Measurements from ENCODE around the gene PRMT5.

DNA sequence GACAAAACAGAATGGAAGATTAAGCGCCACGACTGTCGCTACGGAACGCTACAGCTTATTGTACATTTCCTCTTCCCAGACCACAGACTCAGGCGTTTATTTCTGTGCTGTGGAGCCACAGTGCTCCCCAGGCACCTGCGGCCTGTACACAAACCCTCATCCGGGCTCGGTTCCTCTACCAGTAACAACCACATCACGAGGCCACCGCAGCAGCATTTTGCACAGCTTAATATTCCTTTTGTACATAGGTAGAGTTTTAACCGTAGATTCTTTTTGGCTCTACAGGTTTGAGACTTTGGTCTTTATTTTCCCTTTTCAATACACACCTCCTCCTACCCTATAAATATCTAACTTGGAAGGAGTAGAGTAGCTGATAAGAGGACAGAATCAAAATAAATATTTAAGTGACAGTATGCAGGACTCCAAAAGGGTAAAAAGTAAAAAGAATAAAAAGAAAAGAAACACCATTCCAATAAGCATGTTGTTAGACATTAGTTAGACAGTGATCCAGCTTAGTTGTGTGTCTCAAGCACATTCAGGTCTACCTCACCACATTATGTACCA is 397.6 kb upstream of the OR4E1 start:
- RRBS: no CpG with 5 or more reads among the region's 12 CpGs

DNA sequence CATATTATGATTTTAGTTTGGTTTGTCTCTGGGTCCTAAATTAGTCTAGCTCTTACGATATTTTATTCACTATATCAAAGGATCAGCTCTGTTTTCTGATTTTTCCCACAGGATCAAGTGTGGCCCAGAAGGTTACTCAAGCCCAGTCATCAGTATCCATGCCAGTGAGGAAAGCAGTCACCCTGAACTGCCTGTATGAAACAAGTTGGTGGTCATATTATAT is 422.5 kb upstream of the OR4E1 start:
- RRBS: no CpG with 5 or more reads among the region's 1 CpG

DNA sequence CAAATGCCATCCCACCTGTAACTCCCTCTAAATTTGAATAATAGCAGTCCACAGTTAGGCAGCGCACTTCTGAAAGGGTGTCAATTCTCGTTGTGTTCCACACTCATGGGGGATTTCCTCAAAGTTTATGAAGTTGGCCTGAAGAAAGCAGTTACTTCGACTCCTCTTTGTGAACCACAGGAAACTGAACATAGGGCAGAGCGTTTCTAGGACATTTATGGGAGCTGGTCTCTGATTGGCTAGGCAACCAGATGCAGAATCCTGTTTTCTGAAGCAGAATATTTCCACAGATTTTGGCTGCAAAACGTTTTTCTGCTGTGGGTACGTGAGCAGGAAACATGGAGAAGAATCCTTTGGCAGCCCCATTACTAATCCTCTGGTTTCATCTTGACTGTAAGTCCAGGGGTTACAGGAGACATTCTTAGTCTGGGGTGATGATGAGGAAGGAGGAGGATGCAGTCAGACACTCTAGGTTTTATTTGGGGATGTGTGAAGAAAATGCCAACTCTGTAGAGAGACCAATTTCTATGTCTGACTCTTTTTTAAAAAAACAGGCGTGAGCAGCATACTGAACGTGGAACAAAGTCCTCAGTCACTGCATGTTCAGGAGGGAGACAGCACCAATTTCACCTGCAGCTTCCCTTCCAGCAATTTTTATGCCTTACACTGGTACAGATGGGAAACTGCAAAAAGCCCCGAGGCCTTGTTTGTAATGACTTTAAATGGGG is 431.6 kb upstream of the OR4E1 start:
- RRBS: no CpG with 5 or more reads among the region's 9 CpGs

DNA sequence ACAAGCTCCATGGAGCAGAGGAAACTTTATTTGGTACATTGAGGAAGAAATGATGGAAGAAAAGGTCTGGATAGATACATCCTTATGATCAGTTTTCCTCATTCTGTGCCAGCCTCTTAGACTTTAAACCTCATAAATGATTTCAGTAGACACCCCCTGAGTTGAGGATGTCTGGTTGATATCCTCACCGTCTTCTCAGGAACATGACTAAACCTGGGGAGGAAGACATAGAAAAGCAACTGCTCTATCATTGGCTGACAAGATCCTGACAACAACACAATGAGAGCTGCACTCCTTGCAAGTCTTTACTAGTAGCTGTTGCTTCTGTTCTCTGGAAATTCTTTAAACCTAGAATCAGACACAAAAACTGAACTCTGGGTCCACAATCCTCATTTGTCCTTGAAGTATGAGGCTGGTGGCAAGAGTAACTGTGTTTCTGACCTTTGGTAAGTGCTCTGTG is 449.5 kb upstream of the OR4E1 start:
- RRBS: no CpG with 5 or more reads among the region's 1 CpG

GRCh38 chr14:22433034-22433566 is 155.9 kb downstream of the DAD1 start:
- RRBS: 0% methylated on average over 1 of the region's 5 CpGs

- RRBS: no CpG with 5 or more reads among the region's 11 CpGs
These were observed 139.5 kb downstream of the DAD1 start for GRCh38 chr14:22449364-22450132.

DNA sequence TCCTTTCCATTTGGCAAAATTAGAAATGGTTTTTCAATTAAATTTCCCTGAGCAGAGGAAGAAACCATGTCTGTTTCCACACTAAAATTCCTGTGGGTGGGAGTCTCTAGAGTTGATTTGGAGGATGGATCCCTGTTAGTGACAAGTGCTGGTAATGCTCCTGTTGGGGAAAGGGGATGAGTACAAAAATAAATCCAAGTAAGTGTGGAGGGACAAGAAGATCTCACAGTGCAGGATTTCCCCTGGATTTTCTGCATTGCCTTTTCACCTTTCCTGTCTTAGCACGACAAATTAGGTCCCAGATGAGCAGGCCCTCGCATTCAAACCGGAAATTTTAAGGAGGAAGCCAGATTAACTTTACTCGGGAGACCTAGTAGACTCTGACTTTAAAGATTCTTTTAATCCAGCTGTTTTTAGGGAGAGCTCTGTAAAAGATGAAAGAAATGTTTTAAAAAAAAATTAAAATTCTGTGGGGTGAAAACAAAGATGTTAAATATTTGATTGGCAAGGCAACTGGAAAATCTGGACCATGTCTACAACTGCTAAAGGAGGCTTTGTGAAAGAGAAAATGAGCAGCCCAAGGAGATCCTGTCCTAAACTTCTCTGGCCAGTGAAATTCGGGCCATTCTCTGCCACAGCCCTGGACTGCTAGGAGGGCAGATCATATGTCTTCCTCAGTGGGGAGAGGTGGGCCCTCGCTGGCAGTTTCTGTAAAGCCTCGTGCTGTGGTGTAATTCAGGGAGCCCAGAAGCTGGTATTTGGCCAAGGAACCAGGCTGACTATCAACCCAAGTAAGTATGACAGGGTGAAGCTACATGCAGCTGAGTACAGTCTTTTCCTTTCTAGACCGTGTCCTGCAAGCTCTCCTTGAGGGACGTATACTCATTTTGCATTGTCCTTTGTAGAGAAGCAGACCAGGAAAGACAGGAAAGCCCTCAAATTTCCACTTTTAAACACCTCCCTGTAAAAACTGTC is 107.2 kb downstream of the DAD1 start:
- RRBS: no CpG with 5 or more reads among the region's 9 CpGs

DNA sequence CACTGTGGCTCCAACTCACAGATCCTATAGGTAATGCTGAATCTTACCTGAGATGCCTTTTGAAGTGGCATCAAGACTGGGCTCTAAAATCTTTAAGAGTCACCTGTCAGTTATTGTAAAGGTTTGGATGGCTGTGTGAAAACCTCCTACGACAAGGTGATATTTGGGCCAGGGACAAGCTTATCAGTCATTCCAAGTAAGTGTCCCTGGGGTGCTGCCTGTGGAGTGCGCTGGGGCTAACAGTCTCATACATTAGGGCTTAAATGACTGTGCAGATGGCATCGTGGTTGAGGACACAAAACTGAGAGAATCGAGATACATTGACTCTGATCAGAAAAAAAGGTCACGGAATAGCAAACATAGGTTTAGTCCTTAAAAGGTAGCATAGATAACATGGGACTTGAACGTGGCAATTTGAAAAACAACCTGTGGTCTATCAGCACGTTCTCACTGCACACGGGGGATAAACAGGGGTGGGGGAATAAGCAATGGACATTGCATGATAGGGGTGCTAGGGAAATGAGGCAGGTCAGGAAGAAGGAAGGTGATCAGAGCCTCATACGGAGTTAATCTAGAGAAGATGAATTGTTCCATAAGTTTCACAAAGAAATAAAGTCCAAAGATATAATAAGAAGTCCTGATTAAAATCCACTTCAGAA is 100.4 kb downstream of the DAD1 start:
- RRBS: no CpG with 5 or more reads among the region's 9 CpGs

DNA sequence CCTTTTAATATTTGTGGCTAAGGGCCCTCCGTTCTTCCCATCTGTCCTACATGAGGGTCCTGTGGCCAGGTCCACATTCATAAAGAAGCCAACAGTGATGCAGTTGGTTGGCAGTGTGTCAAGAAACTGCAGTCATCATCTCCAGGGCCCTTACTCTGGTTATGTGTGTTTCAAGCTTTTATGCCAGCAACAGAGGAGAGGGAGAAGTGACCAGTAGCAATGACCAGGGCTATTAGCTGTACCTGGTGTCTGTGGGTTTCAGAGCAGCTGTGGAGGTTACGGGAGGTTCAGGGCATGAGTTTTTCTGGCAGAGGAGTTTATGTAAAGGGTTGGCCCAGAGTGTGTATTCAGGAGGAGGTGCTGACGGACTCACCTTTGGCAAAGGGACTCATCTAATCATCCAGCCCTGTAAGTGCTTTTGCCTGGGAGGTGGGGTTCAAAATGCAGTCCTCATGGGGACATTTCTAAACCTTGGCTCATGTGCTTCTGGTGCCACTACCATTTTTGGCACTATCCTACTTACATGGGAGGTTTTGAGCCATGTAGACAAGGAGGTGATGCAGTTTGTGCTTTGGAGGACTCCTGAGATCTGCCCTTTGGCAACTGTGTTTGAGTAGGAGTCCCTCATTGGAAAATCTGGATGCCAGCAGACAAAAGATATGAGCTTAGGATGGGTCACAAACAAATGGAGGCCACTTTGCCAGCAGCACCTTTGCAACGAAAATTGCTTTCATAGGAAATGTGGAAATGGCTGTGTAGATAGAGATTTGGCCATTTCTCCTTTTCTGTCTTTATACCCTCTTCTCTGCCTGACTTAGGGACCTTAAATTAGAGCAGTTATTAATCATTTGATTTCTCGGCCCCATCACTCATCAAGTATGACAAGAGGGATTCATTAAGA is 95.2 kb downstream of the DAD1 start:
- RRBS: no CpG with 5 or more reads among the region's 5 CpGs

DNA sequence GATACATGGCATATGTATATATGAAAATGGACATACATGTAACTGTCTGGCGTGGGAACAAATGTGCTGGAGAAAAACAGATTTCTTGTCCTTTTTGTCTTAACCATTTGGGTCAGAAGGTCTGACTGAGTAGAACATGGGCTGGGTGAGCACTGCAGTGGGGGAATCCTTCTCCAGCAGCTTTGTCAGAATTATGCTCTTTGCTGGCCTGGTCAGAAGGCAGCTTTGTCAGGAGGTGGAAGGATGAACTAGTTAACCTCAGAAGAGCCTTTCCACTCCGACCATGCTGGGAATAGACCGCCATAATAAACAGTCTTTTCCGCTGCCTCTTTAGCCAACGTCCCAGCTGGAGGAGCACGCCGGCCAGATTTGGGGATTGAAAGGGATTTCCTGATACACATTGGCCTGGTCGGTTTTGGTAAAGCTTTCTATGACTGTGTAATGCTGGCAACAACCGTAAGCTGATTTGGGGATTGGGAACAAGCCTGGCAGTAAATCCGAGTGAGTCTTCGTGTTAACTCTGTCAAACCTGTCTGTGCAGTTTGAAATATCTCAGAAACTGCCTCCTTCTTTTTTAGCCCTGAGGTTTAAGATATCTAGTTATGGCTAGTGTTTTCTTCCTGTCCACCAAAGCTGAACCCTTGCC is 87.1 kb downstream of the DAD1 start:
- RRBS: no CpG with 5 or more reads among the region's 11 CpGs

DNA sequence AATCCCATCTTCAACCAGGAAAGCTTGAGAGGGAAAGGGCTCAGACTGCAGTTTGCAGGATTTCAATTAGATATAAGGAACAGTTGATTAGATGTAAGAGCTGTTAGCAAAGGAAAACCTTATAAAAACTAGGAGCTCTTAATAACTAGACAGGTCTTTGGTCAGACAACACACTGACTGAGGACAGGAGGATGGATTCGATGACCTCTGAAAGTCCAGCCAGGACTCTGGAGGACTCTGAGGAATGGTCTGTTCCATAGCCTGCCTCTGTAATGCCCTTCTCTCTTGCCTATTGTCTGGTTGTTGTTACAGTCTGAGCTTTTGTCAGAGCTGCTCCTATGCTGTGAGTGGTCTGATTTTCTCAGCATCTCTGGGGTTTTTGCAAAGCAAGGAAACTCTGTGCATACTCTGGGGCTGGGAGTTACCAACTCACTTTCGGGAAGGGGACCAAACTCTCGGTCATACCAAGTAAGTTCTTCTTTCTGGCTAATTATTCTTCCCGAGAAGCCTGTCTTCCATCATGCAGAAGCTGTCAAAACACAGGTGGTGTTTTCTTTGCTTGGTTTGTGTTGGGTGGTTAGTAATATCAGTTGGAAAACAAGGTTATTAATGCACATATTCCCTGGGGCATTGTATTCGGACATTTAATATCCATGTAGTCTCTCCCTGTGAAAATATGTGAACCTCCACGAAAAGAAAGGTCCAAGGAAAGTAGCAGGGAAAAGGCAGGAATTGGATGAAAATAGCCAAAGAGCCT is 73.6 kb downstream of the DAD1 start:
- RRBS: no CpG with 5 or more reads among the region's 6 CpGs

DNA sequence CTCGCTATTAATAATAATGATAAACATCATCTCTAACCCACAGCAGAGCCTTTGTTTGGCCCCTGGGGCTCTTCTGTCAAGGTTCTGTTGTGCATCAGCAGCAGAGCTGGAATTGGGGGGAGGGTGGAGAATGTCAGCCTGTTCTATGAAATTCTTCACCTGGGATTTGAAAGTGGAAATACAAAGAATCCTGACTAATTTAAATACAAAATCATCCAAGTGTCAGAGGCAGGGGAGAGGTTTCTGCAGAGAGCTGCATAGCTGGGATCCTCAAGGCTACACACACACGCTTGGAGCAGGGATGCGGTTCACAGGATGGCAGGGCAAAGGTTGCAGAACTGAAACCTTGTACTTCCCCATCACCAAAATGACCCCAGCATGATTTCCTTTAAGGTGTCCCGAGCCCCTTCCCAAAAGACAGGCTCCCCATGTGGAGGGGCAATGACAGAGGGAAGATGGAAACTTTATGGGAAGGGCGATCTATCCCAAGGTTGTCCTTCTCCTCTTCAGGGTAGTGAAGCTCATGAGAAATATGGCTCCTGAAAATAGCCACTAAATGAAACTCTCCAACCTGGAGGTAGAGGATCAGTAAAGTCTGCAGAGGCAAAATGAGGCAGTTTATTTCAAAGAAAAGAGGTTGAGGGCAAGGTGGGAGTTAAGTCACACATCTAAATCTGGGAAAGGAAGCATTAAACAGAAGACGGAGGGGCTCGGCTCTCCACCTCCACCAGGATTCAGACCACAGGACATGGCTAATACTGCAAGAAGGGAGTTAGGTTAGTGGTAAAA is 71.6 kb downstream of the DAD1 start:
- RRBS: no CpG with 5 or more reads among the region's 7 CpGs

DNA sequence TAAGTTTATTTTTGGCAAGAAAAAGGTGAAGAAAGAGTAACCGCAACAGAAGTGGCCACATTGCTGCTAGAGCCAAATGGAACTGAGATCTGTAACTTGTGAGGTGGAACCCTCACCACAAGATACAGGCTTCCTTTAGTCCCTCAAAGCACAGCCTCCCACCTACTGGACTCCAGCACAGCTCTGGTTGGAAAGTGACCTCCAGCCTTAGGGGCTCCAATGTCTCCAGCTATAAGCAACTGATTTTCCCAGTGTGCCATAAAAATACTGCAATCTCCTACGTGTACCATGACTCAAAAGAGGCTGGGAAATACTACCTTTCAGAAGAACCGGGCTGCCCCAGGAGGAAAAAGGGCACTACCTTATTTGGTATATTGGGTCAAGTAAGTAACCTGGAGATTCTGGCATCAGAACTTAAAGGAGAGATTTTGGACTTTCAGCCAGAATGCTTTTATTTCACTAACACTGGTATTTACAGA is 23.3 kb downstream of the DAD1 start:
- RRBS: no CpG with 5 or more reads among the region's 3 CpGs

DNA sequence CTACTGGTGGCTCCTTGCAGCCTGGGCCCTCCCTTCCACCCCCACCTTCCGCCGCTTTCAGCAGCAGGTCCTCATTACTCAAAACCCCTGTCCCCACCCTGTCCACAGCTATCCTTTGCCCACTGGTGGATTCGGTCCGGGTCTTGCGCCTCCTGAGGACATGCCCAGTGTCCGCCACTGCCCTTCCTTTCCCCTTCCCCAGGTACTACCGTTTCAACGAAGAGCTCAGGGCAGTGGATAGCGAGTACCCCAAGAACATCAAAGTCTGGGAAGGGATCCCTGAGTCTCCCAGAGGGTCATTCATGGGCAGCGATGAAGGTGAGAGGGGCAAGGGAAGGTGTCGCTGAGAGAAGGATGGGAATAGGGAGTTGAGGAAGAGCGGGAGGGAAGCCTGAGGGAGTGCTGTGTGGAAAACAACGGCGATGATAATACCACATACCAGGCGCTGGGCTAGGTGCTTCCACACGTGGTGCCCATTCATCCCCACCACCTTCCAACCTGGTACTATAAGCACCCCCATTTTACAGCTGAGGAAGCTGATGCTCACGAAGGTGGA is 8.7 kb downstream of the MMP14 start:
- RRBS: no CpG with 5 or more reads among the region's 17 CpGs

GRCh38 chr14:22847586-22848704 is 11.6 kb downstream of the MMP14 start:
- RRBS: no CpG with 5 or more reads among the region's 20 CpGs

DNA sequence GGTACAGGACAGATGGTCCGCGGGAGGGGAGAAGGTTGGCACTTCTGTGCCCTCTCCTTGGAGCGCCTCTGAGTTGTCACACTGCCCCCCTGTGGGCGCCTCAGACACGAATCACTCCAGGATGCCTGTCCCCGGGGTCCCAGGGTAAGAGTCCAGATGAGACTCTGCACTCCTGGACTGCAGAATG is 17.0 kb downstream of the MMP14 start:
- RRBS: no CpG with 5 or more reads among the region's 6 CpGs

- RRBS: no CpG with 5 or more reads among the region's 6 CpGs
These were observed 1.2 kb upstream of the REM2 start for GRCh38 chr14:22881689-22882367.

- RRBS: no CpG with 5 or more reads among the region's 7 CpGs
These were observed 15.5 kb downstream of the REM2 start for GRCh38 chr14:22898415-22899010.

- RRBS: no CpG with 5 or more reads among the region's 21 CpGs
These were observed 1.4 kb downstream of the RBM23 start for GRCh38 chr14:22917374-22918118.

DNA sequence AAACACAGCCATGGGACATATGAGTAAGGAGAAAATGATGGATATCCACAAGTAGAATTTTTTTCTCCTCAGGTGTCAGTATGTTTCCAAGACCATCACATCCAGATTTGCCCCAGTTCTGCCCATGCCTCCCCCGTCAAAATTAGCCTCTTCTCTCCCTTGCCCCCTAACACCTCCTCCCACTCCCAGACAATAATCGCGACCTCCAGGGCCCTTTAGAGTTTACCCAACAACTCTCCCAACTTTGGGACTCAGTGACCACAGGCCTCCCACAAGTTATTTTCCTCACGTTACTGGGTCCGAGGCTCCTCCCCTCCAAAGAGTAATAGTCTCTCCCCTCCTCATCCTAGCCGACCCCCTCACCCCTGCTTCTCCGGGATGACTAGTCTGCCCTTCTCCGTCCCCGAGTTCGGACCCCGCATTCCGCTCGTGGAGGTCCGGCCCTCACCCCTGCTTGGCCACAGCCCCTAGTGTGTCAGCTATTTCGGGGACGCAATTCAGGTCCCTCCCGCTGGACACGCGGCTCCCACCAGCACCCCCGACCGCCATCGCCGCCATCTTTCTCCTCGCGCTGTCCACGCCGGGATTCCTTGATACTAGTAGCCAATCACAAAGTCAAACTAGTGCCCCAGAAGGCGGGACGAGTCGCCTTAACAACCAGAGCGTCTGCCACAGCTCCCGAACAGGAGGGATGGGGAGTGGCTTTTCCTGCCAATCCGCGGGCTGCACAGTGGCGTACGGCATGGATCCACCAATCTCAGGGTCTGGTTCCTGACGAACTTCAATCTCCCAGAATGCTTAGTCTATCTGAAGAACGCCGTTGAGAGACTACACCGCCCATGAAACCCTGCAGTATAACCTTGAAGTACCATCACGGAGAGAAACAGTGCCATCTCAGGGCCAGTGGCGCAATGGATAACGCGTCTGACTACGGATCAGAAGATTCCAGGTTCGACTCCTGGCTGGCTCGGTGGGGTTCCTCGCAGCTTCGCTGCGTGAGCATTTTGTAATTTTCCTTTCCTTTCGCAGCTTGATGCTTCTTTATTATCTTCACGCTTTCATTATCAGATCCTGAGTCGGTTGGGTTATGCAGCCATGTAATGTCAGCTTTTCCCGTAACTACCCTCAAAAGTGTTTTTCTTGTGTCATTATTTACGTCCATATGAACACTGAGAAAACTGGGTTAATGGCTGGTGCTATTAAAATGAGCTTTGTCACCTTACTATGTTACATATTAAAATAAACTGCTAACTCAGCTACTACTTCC is at the start of gene PRMT5:
Gene PRMT5, minus strand, starts transcription at position 573 of the 1,267 bp plus-strand sequence.
- RRBS: under 1% methylated on average over 8 of the region's 55 CpGs

Measured in CMK (cell line).